ENCODE results near the gene DTWD2.

DNA sequence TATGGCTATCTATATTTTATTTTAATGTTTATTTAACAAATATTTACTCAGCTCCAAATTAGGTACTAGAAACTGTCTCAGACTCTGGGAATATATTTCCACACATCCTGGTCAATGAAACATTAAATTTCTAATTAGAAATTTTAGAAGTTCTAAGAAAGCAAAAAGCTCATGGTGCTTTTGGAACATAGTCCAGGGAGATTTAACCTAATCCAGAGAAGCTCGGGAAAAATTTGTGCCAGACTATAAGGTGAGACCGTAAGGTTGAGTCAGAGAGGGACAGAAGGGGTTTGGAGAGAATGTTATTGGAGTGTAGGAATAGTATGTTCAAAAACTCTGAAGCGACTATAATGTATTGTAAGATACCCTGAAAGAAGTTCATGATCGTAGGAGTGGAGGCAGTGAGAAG is 138.6 kb downstream of the COMMD10 start:
- PRO-cap = no peak

- PRO-cap = no peak
Observed at GRCh38 chr5:116486569-116487001, 88.0 kb downstream of the SEMA6A start.

GRCh38 chr5:116544924-116545455 is 29.6 kb downstream of the SEMA6A start:
- PRO-cap = no peak

DNA sequence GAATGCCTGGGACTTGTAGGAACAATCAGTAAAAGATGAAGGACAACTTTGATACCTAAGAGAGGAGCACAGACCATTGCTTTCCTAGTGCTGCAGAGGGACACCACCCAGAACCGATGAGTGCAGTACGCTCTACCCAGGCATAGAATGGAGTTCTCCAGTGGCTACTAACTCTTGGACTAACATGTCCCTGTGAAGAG is 530.6 kb upstream of the SEMA6A start:
- PRO-cap = no peak

DNA sequence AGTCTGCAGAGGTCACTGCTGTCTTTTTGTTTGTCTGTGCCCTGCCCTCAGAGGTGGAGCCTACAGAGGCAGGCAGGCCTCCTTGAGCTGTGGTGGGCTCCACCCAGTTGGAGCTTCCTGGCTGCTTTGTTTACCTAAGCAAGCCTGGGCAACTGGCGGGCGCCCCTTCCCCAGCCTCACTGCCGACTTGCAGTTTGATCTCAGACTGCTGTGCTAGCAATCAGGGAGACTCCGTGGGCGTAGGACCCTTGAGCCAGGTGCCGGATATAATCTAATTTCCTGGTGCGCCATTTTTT is 769.0 kb upstream of the SEMA6A start:
- PRO-cap = no peak

- PRO-cap = no peak
Observed at GRCh38 chr5:117454747-117455350, 880.2 kb upstream of the SEMA6A start.

DNA sequence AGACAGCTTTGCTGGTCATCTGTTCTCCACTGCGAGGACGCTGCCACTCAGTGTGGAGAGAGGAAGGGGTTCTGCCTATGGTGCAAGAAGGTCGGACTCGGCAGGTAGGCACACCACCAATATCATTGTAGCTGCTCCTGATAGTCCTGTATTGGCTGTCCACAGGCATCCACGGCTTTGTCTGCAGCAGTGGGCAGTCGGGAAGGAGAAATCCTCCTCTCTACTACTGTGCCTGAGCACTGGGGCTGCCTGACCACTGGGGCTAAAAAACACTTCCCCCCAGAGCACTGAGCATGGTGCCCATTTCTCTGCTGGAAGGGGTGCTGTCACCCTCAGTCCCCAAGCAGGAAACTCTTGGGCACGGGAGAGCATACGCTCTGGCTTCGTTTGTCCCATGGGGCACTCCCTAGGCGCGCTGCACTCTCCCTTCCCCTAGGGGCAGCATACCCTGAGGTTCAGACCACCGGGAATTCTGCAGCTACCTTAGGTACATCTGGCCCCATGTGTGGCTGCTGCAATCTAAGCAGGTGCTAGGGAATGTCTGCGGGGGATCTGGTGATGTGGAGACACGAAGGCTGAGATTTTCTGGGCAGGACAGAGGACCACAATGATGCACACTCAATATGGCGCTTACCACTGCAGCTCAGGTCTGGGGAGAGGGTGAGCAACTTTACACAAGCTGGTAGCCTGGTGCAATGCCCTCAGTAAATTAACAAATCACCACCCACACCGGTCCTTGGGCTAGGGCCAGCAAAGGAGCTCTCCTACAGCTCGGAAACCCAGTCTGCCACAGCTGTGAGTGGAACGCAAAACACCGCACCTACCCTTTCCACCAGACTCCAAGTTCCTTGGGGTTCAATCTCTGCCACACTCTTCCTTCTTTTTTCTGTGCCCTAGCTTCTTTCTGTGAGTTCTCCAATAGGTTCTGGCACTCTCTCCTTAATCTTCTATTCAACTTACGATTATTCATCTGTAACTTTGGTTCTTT is 881.0 kb upstream of the SEMA6A start:
- PRO-cap = no peak

DNA sequence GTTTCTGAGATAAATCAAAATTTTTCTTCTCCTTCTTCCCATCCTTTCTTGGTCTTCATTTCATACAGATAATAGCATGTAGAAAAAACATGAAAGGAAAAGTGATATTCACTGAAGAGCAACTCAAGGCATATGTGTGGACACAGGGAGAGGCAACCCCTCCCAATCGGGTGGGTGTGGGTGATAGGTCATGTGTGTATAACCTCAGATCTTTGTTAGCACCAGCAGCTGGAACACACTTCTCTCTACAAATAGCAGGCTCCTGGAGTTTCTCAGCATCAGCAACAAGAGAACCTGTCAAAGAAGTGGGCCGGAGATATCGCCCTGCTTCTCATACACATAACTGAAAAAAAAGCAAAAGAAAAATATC is 426.4 kb downstream of the DTWD2 start:
- PRO-cap = no peak

GRCh38 chr5:118572827-118573026 is 415.6 kb downstream of the DTWD2 start:
- PRO-cap = no peak

DNA sequence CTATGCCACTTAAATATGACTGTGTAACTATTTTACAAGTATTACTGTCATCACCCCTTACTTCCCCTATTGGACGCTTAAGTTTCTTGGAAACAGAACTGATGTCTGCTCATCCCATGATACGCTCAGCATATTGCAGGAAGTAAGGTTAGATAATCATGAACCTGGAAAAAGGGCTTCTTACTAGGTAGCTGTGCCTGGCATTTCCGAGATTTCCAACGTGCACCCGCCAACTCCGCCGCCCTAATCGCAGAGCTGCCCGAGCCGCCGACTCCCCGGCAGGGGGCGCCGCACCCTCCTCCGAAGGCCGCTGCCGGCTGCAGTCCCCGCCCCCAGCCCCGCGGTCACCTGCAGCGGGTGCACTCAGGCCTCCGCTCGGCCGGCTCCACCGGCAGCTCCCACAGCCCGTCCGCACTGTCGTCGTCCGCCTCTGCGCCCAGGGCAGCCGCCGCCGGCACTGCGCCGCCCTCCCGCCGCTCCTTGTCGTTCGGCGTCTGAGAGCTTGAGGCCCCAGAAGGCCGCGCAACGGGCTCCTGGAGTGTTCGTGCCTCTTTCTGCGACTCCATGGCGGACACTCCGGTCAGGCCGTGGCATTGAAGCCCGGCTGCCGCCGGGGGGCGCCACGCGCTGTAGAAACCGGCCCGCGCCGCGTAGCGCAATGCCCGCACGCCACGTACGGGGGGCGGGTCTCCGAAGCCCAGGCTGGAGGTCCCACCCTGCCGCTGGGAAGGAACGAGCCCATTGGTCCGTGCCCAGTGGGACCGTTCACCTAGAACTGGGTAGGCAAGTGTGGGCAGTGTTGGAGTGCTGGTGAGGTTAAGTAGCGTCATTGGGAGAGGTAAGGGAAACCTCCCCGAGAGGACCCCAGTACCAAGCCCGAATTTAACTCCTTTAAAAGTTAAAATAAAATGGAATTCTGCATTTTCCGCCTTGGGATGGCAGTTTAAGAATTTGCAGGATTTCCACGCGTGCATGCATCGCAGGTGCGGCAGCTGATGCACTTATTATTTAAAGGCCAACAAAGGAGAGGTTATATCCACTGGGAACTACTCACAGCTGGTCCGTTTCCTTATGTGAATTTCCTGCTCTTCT is at the start of gene DTWD2:
Gene DTWD2, minus strand, starts transcription at position 602 of the 1,092 bp plus-strand sequence.
- PRO-cap = bidirectional peak, plus-strand start at position 347 of the sequence, minus-strand start at position 245 of the sequence; bidirectional peak, plus-strand start at position 796 of the sequence, minus-strand start at position 589 of the sequence

DNA sequence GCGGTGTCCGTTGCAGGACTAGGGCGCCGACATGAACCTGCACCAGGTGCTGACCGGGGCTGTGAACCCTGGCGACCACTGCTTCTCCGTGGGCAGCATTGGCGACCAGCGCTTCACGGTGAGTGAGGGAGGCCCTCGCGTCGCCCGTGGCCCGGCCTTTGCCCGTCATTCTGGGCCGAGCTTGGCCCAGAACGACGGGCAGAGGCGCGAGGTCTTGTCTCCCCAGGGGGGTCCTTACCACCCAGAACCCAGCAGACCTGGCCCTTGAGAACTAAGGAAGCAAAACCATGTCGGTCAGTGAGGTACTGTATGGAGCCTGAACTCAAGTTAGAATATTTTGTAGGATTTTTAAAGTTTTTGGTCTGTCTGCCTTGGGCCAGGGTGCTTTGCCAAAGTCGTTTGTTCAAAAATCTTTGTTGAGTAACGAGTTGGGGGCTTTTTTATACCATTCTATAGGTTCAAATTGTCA is 686 bp downstream of the DMXL1 start:
- PRO-cap = bidirectional peak, plus-strand start at position 168 of the sequence, minus-strand start at position 80 of the sequence

- PRO-cap = no peak
Observed at GRCh38 chr5:119267792-119268442, 87.9 kb upstream of the TNFAIP8 start.

- PRO-cap = bidirectional peak, plus-strand start at chr5:119268802, minus-strand start at chr5:119268581
Observed at GRCh38 chr5:119268443-119269138, 87.2 kb upstream of the TNFAIP8 start.

DNA sequence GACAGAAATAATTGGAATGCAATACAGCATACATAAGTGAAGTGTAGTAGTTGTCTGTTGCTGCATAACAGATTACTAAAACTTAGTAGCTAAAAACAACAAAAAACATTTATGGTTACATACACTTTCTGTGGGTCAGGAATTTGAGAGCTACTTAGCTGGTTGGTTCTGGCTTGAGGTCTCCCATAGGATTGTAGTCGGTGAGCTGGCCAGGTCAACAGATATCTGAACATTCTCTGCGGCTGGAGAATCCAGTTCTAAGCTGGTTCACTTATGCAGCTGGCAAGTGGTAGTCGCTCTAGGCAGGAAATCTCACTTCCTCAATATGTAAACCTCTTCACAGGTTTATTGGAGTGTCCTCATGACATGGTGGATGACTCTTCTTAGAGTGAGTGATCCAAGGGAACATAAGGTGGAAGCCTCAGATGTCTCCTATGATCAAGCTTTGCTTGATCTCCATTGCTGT is 65.7 kb upstream of the TNFAIP8 start:
- PRO-cap = unidirectional peak, minus-strand start at position 259 of the sequence

GRCh38 chr5:119315501-119316212 is 40.2 kb upstream of the TNFAIP8 start:
- PRO-cap = no peak

DNA sequence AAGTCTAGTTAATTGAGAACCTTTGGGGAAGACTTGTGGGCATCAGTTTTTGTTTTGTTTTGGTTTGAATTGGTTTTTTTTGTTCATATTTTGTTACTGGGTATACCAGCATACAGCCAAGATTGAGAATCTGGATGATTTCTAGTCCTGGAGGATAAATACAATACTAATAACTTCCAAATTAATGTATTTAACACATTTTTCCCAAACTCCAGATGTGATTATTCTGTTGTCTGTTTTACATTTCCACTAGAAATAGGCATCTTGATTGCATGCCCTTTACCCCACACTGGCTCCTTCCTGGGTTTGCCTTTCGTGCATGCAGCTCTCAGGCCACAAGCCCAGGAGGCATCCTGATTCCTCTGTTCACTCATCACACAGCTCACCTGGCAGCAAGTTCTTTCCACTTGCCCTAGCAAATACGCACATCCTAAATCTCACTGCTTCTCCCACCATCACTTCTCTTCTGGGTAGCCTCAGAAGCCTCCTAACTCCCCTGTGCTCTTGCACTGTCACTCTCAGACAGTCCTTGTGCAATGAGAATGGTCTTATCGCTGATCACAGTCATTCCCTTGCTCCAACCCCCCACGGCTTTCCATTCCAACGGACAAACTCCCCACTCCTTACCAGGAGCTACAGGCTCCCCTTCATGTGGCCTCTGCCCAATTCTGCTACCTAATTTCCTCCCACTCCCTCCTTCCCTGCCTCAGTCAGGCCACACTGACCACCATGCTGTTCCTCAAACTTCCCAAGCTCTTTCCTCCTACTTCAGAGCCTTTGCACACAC is 34.4 kb upstream of the TNFAIP8 start:
- PRO-cap = no peak

- PRO-cap = no peak
Observed at GRCh38 chr5:119323030-119323525, 32.7 kb upstream of the TNFAIP8 start.

GRCh38 chr5:119323526-119323963 is 32.3 kb upstream of the TNFAIP8 start:
- PRO-cap = no peak

GRCh38 chr5:119332766-119333864 is 22.7 kb upstream of the TNFAIP8 start:
- PRO-cap = unidirectional peak, plus-strand start at chr5:119333228

DNA sequence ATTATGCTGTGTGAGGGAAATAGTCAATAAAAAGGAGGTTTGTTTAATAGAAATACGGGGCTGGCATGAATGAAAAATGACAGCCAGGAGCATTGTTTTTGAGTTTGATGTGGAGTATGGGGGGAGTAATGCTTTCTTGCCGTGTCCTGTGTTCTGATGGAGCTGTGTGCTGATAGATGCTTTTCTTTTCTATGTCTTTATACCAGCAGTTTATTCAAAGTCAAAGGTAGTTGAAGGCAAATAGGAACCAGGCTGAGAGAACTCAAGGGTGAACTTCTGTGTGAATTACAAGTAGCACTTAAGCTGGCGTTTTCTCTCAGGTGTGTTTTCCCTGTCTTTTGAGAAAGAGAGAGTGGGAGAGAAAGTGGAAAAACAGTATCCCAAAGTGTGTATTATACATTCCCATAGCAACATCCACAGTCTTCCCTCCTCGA is 1.4 kb downstream of the TNFAIP8 start:
- PRO-cap = no peak

Measured in bronchus (tissue), 1 donor.